H4 (cell line): ENCODE measurements around a stretch of chr10.

DNA sequence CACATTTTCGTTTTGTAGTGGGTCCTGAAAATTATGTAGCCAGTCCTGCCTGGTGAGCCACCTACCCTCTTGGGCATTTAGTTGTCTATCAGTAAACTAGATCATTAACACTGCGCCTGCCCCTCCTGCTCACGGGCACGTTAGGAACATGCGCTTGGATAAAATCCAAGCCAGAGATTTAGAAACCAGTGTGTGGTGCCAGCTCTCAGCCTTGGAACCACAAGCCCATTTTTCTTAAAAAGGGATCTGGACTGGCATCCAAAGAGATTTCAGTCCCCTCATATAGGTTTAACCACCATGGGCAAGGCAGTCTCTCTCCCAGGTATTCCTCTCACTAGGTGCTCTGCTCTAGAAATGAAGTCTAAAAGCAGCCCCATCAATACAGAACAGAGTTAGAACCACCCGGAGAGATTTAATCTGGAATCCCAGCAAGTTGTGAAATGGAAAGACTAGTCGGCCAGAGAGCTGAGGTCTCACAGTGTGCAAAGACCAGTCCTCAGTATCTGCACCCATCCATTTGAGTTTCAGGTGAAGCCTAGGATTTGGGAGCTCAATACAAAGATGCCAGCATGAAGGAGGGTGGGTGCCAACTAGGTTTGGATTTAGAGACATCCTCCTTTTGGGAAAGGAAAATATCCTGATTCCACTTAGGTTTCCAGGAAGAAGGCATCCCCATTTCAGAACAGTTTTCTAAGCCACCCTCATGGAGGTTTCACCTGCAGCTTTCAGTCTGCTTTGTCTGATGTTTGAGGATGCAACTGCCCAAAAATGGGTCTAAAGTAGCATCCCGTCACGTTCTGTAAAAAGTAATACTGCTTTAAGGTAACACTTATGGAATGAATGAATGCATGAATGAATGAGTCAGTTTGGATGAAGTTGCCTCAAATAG, 123.7 kb upstream of the TCF7L2 start:
- RAMPAGE, long total RNA = no peak

GRCh38 chr10:112955640-112956820, 6.0 kb downstream of the TCF7L2 start:
- RAMPAGE, long total RNA = no peak

- RAMPAGE, long total RNA = no peak
Measured at GRCh38 chr10:113003379-113004403, 53.6 kb downstream of the TCF7L2 start.

DNA sequence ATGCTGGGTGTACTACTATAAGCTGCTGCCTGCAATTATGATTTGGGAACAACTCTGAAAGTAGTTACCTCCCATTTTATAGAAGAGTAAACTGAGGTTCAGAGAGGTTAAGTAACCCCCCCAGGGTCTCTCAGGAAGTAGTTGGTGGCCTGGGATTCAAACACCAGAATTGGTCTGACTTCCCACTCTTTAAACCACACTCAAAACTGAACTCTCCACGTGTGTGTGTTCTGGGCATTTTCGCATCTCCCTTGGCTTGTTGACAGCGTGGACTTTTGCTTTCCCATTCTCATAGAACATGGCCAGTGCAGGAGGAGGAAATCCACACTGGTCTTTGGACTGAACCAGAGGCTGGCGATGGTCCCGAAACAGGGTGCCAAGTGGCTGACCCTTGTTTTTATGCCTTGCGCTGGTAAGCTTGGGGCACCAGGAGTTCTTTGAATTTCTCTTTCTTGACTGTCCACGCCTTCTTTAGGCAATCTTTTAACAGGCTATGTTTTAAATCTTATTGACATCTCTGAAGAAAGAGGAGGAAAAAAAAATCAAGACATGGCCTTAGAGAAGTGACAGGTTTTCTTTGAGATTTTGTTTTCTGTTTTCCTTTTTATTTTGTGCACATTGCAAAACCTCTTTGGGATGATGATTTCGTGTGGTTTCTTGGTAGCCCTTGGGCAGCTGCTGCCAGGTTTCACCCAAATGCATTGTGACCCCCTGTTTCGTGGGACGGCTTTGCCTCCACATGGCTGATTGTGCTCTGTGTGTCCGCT, 71.7 kb downstream of the TCF7L2 start:
- RAMPAGE, long total RNA = no peak

DNA sequence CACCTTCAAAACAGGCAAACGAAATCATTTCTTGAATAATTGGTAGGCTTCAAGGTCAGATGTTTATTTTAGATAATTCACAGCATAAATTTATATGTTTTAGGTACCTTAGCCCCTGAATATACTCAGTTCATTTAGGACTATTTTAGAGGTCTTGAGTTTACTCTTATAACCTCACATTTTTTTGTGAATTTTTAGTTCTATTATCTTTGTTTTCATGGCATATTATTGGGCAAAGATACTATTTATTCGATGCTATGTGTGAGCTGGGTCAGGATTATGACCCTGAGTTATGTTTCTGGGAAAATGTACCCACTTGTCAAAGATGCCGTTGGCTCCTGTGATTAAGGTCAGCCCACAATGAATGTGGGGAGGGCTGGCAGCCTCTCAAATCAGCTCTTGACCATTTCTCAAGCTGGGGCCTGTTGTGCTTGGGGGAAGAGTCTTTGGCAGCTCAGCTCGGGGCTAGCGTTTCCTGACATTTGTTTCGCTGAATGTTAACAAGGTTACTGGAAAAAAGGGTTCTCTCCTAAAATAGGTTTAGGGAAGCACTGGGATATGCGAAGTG, 97.5 kb downstream of the TCF7L2 start:
- RAMPAGE, long total RNA = no peak

GRCh38 chr10:113059136-113059971, 109.3 kb downstream of the TCF7L2 start:
- RAMPAGE, long total RNA = no peak

- RAMPAGE, long total RNA = no peak
Measured at GRCh38 chr10:113112416-113113249, 162.6 kb downstream of the TCF7L2 start.

- RAMPAGE, long total RNA = no peak
Measured at GRCh38 chr10:113126468-113127078, 176.5 kb downstream of the TCF7L2 start.

DNA sequence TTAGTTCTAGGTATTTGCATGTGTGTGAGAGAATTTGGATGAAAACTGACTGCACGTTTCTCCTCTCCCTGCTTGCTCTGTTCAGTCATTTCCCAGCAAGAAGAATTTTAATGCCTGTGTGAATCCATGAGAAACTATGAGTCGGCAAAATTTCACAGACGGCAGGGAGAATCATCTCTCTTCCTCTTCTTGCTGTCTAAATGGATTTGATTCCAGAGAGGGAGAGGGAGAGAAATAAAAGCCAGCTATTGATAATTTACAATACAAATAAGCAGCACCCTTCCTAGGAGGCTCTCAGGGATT, 183.5 kb downstream of the TCF7L2 start:
- RAMPAGE, long total RNA = no peak

- RAMPAGE, long total RNA = no peak
Measured at GRCh38 chr10:113166449-113167031, 216.5 kb downstream of the TCF7L2 start.

DNA sequence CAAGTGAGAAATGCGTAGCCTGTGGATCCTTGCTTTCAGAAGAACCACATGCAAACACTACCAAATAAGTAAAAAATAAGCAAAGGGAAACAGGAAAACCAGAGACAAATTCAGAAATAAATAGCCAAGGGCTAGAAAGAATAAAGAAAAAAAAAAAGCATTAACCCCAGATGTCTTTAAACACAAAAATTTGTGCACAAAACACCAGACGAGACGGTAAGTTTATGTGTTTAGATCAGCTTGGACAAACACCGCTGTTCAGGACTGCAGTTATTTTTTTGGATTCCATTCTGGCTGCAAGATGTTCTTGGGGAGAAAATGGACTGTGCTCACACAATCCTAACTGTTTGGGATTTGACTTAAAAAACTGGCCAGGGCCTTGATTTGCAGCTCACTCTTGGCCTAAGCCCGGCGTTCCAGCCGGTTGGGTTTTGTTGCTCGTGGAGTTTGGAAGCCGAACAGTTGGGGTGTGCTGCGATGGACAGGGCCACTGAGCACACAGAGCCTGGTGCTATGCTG, 168.0 kb upstream of the HABP2 start:
- RAMPAGE, long total RNA = no peak

DNA sequence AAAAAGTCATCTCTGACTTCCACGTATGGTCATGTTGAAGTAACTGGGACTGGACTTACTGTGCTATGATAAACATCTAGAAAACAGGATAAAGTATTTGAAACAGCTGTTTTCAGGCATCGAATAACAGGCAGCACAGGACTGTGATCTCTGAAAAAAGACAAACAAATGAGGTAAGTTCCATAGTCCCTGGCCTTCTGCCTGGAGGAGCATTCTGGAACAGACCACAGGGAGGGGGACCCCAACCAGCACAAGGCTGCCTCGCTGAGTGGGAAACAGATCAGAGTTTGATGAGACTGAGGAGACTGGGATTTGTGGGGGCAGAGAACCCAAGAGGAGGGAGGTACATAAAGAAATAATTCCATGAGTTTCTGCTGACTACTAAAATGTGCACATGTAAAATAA, 89.0 kb upstream of the HABP2 start:
- RAMPAGE, long total RNA = no peak

GRCh38 chr10:113479833-113480032, 73.1 kb upstream of the HABP2 start:
- RAMPAGE, long total RNA = no peak

GRCh38 chr10:113583810-113584589, 31.1 kb downstream of the HABP2 start:
- RAMPAGE, long total RNA = no peak

GRCh38 chr10:113592871-113593623, 40.2 kb downstream of the HABP2 start:
- RAMPAGE, long total RNA = no peak

DNA sequence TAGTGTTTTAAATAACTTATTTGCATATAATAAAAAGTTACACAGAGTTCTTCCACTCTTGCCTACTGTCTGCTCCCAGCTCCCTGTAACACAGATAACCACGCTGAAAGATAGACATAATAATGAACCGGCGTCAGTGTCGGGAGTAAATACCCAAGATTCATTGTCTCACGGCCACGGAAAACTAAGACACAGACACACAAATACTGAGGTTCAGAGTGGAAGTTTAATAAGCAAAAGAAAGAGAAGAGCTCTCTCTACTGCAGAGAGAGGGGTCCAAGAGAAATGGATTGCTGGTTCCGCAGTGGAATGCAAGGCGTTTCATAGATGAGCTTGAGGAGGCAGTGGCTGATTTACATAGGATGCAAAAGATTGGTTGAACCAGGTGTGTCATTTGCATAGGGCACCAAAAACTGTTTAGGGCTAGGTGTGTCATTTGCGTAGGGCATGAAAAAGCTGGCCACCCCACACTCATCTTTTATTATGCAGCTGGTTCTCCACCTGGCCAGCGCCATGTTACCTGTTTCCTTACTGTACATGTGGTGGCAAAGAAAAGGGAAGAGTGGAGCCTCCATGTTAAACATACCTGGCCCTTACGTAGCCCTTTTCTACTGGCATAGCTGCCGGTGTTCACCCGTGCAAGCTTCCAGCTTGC, 32.9 kb downstream of the CASP7 start:
- RAMPAGE, long total RNA = no peak

DNA sequence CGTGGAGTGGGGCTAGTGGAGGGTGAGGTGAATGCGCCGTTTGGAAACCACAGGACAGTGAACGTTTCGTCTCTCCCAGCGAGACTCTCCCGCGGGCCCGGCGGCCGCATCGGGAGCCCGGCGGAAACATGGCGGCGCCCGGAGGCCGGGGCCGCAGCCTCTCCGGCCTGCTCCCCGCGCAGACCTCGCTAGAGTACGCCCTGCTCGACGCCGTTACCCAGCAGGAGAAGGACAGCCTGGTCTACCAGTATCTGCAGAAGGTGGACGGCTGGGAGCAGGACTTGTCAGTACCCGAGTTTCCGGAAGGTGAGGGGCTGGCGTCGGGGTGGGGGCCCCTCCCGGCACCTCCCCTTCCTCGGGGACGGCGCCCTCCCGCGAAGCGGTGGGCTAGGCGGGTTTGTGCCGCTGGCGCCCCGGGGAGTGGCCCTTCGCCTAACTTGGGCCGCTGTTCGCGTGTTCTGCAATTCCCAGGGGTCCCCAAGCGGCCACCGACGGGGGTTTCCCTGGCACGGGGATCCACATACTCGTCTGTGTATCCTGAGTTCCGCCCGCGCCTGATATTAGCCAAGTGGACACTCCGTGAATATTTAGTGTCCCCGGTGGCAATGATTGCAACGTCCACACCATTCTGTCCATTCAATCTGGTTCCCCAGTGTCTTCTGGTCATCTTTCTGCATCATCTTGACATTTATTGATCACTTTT, 435 bp downstream of the NHLRC2 start:
- RAMPAGE, long total RNA = no peak

GRCh38 chr10:113856142-113856612, 1.7 kb downstream of the NHLRC2 start:
- RAMPAGE, long total RNA = no peak

DNA sequence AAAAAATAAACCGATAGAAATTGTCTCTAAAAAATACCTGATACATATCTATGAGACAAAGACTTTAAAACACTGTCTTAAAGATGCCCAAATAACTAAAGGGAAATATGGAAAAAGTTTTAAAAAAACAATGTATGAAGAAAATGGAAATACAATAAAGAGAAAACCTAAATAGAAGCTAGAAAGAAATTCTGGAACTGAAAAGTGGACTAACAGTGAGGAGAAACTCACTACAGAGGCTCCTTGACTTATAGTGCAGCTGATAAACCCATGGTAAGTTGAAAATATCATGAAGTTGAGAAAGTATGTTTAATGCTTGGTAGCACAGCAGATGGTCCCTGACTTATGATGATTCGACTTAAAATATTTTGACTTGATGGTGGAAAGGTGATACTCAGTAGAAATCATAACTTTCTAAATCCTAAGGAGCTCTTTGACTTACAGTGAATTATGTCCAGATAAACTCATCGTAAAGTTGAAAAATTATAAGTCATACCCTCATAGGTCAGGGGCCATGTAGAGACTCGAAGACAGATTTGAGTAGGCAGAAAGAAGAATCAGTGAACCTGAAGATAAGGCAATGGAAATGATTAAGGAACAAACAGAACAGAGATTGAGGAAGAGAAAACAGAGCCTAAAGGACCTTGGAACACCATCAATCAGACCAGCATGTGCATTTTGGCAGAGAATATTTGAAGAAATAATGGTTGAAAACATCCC, 6.3 kb downstream of the NHLRC2 start:
- RAMPAGE, long total RNA = no peak

- RAMPAGE, long total RNA = no peak
Measured at GRCh38 chr10:113876329-113877442, 22.2 kb downstream of the NHLRC2 start.